ENCODE results near the genes CCNI and ANXA3.

DNA sequence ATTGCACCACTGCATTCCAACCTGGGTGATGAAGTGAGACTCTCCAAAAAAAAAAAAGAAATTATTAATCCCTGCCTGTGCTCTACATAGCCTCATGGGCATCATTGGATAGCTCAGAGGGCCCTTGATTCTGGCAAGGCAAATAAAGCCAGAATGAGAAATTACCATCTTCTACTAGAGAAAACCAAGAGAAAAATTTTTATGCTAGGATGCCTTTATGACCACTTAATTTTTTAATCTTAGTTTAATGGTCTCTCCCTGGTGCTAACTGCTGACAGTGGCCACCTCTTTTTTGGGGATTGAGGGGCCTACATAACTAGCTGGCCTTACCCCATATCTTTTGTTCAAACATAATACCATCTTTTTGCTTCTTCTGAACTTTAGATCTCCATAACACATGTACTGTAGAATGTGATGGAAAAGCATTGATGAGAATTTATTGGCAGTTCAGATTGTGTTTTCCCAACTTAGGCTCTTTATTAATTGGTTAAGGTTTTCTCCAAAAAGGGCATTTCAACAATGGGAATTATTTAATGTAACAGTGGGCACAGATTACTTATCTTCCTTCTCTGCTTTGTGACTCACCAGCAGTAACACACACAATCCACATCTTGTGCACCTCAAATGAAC, 38.4 kb downstream of the CCNI start:
- PRO-cap: no peak

DNA sequence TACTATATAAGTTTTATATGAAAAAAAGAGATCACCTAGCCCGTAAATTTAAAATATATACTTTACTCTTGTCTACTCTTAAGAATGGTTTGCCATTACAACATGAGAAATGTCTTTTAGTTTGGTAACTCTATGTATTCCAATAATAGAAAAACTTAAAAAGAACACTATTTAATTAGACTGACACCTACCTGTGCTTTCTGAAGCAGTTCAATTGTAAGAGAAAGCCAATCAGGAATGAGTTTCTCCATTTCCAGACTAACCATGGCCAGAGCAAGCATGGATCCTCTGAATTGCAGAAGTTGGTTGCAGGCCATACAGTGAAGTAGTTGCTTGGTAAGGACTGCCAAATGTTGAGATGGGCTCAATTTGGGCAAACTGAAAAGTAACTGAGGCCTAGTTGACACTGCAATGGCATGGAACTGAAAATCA, 20.8 kb downstream of the CCNI start:
- PRO-cap: no peak

DNA sequence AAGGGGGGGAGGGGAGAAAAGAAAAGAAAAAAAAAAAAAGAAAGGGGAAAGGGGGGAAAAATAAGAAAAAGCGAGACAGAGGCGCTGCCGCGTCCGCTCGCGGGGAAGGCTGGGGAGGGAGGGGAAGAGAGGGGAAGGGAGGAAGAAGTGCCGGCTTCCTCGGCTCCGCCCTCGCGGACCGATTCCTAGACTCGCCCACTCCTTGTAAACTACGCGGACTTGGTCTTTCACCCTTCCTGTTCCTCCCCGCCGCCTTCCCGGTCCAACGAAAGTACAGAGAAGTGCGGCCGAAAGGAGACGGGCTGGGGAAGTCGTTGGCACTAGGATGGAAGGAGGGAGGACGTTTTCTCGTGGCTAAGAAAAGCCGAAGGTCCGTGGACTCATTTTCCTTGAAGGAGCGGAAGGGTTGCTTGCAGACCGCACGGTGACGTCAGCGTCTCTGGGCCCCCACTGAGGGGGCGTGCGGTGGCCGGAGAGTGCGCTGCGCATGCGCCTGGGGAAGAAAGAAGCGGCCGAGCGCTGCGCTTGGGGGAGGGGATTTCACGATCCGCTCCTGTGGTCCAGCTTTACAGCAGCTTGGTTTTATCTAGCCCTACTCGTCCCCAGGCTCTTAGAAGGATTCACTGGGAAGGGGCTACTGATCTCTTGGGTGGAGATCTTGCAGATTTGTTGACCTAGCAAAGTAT, at the start of gene CCNI:
Gene CCNI, minus strand, starts transcription at position 121 of the 686 bp plus-strand sequence.
- PRO-cap: bidirectional peak, plus-strand start at position 237 of the sequence, minus-strand start at position 124 of the sequence; unidirectional peak, plus-strand start at position 613 of the sequence

GRCh38 chr4:77126800-77127316, 30.1 kb upstream of the CCNG2 start:
- PRO-cap: no peak

DNA sequence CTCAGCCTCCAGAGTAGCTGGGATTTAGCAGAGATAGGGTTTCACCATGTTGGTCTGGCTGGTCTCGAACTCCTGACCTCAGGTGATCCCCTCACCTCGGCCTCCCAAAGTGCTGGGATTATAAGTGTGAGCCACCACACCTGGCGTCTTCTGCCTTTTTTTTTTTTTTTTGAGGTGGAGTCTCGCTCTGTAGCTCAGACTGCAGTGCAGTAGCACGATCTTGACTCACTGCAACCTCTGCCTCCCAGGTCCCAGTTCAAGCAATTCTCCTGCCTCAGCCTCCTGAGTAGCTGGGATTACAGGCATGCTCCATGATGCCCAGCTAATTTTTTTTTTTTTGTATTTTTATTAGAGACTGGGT, 23.0 kb downstream of the CCNG2 start:
- PRO-cap: no peak

DNA sequence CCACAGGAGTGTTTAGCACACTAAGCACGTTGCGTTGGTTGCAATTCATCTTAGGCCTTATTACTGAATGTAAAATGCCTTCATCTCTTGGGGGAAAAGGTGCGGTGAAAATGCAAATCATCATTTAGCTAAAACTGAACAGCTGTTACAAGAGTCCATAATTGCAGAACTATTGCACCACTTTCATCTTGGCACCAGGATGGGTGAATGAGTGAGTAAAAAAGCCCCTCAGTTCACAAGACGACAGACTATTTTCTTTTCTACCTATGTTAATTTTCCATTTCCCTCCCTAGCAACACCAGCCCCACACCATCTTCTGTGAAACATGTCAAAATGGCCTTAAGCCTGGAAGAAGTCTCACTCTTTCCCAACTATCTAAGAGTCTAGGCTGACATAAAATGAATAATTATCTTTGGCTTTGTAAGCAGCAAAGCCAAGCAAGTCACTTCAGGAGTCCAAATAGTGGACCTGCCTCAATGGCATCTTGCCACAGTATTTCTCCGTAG, 2.0 kb upstream of the CNOT6L start:
- PRO-cap: no peak

DNA sequence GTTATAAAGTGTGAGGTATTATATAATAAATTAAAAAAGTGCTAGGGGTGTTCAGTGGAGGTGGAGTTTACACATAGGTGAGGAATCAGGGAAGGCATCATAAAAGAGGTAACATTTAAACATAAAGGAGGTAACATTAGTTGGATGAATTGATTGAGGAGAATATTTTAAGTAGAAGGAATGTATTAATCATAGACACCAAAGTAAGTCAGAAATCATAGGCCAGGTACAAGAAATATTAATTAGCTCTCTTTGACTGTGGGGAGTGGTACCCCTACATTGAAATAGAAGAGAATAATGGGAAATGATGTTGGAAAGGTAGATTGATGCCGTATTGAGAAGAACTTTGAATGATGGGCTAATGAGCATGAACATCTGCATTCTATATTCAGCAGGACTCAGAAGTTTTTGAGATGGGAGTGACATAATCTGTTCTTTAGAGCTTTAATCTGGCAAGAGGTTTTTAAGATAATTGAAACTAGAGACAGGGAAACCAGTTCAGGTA, 32.2 kb downstream of the MRPL1 start:
- PRO-cap: no peak

- PRO-cap: no peak
These were observed 1.7 kb downstream of the FRAS1 start for GRCh38 chr4:78058406-78059610.

DNA sequence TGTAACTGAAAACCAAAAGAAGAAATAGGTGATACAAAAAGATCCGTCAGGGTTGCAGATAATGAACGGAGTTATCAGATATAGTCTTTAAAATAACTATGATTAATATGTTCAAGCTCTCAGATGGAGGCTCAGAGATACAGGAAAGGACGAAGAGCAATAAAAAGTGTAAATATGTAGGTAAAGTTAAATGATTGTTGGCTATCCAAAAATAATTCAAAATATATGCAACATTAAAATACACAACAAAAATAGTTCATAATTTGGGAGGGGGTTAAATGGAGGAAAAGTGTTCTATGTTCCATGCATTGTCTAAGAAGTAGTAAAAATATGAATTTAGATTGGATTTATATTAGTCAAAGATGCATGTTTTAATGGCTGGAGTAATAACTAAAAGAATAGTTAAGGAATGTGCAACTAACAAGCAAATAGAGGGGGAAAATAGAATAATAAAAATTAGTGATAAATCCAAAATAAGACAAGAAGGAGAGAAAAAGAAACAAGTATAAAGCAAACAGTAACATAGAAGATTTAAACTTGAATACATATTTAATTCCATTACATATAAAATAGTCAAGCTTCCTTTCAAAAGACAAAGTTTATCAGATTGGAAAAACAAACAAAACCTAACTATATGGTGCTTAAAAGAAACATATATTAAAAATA, 85.5 kb downstream of the FRAS1 start:
- PRO-cap: no peak

DNA sequence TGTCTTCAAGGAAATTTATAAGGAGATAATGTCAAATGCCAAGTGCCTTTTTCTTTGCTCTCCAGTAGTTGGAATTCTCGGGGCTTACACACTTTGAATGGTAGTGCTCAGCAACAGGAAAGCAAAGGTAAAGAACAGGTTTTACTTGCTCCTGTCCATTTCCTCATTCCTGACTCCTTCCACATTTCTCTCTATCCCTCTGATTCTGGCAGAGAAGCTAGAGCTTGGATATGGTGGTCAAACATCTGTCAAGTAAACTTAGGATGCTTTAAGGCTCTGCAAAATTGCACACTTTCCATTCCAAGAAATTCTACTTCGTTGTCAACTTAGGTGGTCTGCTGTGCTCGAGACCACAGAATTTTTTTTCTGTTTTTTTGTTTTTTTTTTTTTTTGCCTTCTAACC, 180.9 kb upstream of the ANXA3 start:
- PRO-cap: no peak

- PRO-cap: no peak
These were observed at the start of gene ANXA3 for GRCh38 chr4:78551509-78552420. ANXA3 (plus strand) TSS chr4:78551770.

DNA sequence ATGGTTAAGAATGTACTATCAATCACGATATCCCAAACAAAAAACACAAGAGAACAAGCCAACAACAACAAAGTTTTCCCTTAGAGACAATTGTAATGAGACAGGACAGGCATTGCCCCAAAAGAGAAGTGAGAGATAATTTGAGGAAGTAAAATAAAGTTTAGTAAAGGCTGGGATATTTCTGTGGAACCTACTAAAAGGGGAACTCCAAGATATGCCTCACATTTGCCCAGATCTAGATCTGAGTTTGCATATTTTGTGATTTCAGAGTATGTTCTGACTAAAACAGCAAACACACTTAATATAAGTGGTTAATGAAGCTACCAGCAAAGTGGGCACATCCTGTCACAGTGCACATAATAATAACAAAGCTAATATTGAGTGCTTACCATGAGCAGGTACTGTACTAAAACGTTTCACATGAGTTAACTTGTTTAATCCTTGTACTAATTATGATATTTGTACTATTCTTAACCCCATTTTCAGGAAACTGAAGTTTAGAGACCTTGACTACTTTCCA, 26.1 kb upstream of the BMP2K start:
- PRO-cap: no peak

- PRO-cap: no peak
These were observed 3.8 kb downstream of the BMP2K start for GRCh38 chr4:78779820-78780514.

DNA sequence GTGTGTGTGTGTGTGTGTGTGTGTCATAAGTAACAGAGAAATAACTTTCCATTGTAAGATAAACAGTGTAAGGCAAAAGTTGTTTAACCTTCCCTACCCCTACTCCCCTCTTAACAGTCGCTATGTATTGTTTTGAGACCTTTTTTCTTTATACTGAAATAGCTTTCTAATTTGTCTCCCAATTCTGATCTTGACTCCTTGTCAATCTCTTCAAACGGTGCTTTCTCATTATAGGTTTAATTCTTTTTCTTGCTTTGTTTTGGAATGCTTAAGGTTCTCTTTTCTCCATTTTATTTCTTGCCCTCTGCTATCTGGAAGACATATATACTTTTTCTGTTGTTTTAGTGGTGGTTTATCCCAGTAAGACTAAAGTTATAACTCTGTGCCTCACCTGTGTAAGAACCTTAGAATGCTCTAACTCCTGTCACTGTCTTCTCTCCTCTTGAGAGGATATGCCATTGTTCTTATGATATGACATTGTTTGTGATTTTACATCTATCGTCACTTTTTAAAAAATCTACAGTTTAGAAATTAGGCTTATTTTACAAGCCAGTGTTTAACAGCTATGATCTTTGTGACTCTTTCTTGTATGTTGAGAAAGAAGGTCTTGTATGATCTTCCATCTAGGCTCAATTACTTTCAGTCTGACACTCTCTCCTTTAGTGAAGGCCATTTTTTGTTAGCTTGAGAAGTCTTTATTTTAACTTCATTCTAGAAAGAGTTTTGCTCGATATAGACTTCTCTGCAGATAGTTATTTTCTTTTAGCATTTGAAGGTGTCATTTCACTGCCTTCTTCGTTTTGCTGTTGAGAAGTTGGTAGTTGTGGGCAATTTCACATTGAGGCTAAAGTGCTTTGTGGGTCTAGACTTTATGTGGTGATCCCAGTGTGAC, 25.5 kb downstream of the BMP2K start:
- PRO-cap: no peak

- PRO-cap: no peak
These were observed 49.8 kb downstream of the BMP2K start for GRCh38 chr4:78825828-78826543.

- PRO-cap: no peak
These were observed 60.6 kb downstream of the PAQR3 start for GRCh38 chr4:78878491-78879107.

GRCh38 chr4:79491966-79492758, 84.1 kb upstream of the GK2 start:
- PRO-cap: no peak

DNA sequence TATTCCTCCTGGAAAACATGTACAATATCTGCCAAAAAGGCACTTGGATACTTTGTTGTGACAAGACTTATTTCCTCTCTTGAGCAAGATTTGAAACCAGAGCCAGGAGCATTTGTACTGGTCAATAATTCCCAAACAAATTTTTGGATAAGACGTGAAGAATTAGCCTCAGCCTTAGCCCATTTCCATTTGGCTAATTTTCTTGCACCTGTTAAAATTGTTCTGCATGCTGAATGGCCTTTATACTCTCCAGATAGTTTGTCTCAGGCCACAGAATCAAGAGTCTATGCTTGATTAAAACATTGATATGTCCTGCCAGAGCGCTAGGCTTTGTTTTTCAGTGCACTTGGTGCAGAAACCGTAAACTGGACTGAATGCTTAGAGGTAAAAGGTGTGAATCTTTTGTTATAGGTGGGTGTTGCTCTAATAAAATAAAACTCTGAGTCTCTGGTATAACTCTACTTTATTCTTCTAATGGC, 176.5 kb upstream of the GK2 start:
- PRO-cap: no peak

- PRO-cap: no peak
These were observed 52.0 kb upstream of the ANTXR2 start for GRCh38 chr4:80124669-80125795.

DNA sequence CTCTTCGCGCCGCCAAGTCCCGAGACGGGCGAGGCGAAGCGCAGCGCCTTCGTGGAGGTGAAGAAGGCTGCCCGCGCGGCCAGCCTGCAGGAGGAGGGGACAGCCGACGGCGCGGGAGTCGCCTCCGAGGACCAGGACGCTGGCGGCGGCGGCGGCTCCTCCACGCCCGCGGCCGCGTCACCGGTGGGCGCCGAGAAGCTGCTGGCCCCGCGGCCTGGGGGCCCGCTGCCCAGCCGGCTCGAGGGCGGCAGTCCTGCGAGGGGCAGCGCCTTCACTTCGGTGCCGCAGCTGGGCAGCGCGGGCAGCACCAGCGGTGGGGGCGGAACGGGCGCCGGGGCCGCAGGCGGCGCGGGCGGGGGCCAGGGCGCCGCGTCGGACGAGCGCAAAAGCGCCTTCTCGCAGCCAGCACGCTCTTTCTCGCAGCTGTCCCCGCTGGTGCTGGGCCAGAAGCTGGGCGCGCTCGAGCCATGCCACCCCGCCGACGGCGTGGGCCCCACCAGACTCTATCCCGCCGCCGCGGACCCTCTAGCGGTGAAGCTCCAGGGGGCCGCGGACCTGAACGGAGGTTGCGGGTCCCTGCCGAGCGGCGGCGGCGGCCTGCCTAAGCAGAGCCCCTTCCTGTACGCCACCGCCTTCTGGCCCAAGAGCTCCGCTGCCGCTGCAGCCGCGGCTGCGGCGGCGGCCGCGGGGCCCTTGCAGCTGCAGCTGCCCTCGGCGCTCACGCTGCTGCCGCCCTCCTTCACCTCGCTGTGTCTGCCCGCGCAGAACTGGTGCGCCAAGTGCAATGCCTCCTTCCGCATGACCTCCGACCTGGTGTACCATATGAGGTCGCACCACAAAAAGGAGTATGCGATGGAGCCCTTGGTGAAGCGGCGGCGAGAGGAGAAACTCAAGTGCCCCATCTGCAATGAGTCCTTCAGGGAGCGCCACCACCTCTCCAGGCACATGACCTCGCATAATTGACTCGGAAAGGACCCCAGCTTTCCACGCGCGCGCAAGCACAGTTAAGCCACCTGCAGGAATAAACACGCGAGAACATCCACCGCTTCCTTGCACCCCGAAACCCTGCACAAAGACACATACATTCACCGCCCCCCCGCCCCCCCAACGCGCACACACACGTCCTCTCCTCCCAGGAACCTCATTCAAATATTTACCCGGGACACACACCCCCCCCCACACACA, 5.7 kb downstream of the PRDM8 start:
- PRO-cap: no peak